Choroid plexus epithelial cell (primary cell): Measurements from ENCODE around the genes ANKRD18A and SPATA31A6.

- RRBS, result no CpG with 5 or more reads among the region's 5 CpGs
Measured at GRCh38 chr9:38063912-38064650, 4.9 kb downstream of the SHB start.

DNA sequence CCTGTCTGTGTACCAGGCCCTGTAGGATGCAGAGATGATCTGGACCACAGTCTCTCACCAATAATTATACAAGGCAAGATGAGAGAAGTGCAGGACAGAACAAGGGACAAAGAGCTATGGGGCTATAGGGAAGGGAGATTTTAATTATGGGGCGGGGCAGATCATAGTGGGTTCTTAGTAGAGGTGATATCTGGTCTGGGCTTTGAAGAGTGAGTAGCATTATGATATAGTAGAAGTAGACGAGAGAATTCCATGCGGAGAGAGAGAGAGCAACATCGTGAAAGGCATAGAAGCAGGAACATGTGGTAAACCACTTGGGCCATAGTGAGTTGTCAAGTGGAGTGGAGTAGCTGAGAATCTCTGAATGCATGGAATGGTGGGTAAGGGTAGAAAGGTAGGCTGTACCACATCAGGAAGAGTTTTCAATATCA, 4.3 kb upstream of the SHB start:
- RRBS, result no CpG with 5 or more reads among the region's 4 CpGs

- RRBS, result 1% methylated on average over 10 of the region's 102 CpGs
Measured at GRCh38 chr9:38619671-38620869, at the start of gene ANKRD18A. Gene ANKRD18A (minus strand): TSS chr9:38620596.

DNA sequence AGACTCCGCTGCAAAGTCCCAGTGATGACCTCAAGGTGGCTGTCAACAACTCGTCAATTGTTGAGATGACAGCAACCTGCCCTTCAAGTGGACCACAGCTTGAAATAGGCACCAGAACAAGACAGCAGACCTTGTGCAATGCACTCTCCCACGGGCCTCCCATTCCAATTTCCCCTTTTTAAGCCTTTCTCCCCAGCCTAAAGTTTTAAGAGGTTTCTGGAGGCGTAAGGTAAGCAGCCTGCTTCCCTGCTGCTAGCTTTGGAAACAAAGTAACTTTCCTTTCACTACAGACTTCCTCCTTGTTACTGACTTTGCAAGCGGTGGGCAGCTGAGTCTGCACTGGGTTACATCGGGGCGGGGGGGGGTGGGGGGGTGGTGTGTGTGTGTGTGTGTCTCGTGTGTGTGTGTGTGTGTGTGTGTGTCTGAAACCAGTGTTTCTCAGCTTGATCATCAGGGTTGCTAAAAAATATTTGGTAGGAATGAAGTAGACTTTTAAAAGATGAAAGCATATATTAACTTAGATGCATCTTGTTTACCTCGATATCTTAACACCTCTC, 229.8 kb upstream of the FAM240B start:
- RRBS, result no CpG with 5 or more reads among the region's 9 CpGs

GRCh38 chr9:40107349-40107577, 751.8 kb downstream of the SPATA31A1 start:
- RRBS, result no CpG with 5 or more reads among the region's 15 CpGs

GRCh38 chr9:40597673-40598143, 530.8 kb downstream of the FOXD4L6 start:
- RRBS, result no CpG with 5 or more reads among the region's 2 CpGs

DNA sequence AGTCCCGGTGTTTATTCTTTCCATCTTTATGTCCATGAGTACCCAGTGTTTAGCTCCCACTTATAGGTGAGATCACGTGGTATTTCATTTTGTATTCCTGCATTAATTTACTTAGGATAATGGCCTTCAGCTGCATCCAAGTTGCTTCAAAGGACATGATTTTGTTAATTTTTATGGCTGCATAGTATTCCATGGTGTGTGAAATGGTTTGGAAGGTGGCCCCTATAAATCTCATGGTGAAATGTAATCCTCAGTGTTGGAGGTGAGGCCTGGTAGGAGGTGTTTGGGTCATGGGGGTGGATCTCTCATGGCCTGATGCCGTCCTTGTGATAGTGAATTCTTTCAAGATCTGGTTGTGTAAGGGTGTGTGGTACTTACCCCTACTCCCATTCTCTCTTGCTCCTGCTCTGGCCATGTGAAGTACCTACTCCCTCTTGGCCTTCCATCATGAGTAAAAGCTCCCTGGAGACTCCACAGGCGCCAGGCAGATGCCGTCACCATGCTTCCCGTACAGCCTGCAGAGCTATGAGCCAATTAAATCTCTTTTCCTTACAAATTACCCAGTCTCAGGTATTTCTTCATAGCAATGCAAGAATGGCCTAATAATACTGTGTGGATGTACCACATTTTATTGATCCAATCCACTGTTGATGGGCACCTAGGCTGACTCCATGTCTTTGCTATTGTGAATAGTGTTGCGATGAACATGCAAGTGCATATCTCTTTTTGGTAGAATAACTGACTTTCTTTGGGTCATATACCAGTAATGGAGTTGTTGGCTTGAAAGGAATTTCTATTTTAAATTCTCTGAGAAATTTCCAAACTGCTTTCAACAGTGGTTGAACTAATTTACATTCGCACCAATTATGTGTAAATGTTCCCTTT, 139.9 kb downstream of the FOXD4L6 start:
- RRBS, result no CpG with 5 or more reads among the region's 8 CpGs

- RRBS, result no CpG with 5 or more reads among the region's 3 CpGs
Measured at GRCh38 chr9:41026104-41026605, 102.3 kb downstream of the FOXD4L6 start.

GRCh38 chr9:41074275-41075042, 54.0 kb downstream of the FOXD4L6 start:
- RRBS, result no CpG with 5 or more reads among the region's 75 CpGs

DNA sequence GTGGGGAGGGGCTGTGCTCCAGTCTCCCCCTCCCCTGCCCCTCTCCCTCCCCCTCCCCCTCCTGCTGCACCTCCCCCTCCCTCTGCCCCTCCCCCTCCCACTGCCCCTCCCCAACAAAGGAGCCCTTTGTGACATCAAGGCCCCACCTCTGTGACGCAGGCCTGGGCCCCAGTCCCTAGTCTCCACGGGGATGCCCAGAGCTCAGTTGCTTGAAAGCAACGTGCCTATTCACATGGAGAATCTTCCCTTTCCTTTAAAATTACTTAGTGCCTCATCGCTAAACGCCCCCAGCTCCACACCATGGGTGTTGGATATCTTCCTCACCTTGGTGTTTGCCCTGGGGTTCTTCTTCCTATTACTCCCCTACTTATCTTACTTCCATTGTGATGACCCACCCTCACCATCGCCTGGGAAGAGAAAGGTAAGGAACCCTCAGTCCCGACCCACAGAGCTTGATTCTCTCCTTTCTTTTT, at the start of gene SPATA31A6:
Gene SPATA31A6, plus strand, starts transcription at position 204 of the 473 bp plus-strand sequence.
- RRBS, result no CpG with 5 or more reads among the region's 7 CpGs

- RRBS, result no CpG with 5 or more reads among the region's 13 CpGs
Measured at GRCh38 chr9:42568492-42568818, 385.0 kb downstream of the SPATA31A6 start.

DNA sequence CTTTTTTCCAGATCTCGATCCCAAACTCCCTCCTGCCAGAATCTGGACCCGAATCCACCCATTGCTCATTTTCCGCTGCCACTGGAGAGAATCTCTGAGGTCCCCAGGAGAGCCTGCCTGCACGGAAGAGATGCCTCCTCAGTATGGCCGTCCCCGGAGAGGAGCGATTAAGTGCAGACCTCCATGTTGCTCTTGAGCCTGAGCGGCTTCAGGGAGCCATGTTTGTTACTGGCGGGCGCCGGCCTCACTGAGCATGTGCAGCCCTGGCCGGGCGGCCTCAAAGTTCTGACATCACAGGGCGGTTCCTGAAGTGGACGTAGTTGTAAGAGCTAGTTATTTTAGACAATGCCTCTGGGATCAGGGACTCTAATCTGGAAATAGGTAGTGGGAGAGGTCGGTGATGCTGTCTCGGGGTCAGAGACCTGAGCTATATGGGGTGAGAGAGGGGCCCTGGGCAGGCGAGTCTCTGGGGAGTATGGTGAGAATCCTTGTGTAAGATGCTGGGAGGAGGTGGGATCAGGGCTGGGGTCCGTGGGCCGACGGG, 542.1 kb downstream of the SPATA31A6 start:
- RRBS, result no CpG with 5 or more reads among the region's 21 CpGs

DNA sequence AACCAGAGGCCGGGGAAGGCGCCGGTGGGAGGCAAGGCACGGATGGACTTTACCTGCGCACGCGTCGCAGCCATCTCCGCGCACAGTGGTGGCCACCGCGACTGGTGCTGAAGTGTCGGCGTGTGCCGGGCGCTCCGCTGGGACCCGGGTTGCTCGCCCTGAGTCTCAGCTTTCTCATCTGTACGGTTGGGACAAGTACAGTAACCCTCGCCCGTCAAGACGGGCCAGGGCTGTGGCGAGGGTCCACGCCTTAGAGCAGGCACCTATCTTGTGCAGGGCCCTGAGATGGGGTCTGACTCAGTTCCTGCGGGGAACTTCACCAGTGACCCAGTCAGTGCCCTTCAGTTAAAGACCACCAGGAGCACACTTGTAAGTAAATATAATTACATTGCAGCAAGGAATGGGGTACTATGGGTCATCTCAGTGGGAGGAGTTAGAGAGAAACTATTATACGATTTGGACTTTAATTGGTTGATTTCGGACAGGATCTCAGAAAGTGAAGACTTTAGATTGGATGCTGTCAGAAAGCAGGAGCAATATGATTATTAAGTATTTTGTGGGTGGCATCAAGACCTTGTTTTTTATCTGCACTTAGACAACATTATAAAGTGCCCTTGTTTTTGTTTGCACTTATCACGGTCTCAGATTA, 1186.7 kb downstream of the SPATA31A7 start:
- RRBS, result no CpG with 5 or more reads among the region's 29 CpGs

- RRBS, result no CpG with 5 or more reads among the region's 19 CpGs
Measured at GRCh38 chr9:62800501-62800957, 1610.7 kb downstream of the SPATA31A7 start.

DNA sequence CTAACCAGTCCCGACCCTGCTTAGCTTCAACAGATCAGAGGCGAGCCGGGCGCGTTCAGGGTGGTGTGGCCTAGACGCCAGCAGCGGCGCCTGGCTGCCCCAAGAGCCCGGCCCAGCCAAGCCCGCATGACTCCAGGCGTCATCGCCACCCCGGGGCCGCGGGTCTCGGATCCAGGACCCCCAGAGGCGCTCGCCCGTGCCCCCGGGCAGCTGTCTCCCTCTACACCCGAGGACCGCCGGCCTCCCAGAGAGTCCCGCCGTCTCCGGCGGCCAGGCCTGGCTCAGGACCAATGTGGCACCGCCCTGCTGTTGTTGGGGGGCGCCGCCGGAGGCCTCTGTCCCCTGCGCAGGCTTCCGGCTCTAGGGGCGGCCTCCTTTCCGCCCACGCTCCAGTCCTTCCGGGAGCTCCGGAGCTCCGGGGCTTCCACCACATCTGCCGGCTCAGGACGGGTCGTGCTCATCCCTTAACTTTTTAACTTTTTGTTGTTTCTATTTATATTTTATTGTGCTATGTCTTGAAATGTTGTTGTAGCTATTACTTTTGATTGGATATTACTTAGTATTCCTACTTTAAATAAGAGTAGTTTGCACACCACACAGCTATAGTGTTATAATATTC, 1612.6 kb downstream of the SPATA31A7 start:
- RRBS, result 8% methylated on average over 16 of the region's 42 CpGs

- RRBS, result no CpG with 5 or more reads among the region's 26 CpGs
Measured at GRCh38 chr9:62864456-62865157, 1674.8 kb downstream of the SPATA31A7 start.

DNA sequence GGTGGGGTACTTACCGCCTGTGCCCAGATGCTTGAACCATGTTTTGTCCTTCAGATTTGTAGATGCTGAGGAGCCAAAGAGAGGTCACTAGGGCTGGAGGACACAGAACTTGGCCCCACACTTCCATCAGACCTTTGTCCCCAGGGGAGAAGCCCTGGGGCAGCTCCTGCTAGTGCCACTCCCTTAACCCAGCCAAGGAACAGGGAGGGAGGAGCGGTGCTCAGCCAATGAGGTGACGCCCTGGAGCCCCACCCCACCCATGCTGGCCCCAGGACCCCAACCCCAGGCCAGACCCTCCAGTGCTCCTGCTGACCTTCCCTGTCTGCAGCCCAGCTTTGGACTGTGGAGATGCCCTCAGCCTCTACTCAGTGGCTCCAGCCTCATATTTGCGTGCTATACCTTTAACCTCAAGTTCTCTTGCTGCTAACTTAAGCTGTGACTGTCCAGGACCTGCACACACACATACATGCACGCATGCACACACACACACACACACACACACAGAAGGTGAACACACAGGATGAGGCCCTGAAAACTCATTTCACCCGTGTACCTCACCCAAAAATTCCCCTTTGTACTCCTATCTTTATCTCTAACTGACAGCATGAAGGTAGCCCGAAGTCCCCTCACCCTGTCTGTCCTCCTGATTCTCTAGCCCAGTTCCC, 1951.8 kb downstream of the FOXD4L5 start:
- RRBS, result no CpG with 5 or more reads among the region's 7 CpGs

DNA sequence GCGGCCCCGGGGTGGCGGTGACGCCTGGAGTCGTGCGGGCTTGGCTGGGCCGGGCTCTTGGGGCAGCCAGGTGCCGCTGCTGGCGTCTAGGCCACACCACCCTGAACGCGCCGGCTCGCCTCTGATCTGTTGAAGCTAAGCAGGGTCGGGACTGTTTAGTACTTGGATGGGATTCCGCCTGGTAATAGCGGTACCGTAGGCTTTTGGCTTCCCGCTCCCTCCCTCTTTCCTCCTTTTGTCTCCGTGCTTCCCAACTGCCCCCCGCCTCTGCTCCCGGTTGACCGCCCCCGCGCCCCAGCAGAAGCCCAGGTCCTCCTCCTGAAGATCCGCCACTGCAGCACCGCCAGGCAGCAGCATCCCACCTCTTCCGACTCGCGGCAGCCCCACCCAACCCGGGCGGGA, 1471.9 kb downstream of the FOXD4L5 start:
- RRBS, result 18% methylated on average over 4 of the region's 31 CpGs

DNA sequence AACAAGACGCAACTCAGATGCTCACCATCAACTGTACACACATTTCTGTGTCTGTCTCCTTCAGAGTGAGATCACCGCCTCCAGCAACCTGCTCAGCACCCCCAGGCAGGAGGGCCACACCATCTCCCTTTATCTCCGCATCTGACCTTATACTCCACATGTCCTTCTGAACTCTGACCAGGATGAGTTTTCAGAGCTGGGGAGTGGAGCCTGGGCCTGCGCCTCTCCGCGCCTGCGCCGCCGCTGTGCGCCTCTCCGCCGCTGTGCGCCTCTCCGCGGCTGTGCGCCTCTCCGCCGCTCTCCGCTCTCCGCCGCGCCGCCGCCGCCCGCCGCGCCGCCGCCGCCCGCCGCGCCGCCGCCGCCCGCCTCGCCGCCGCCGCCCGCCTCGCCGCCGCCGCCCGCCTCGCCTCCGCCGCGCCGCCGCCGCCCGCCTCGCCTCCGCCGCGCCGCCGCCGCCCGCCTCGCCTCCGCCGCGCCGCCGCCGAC, 89.3 kb downstream of the FOXD4L5 start:
- RRBS, result no CpG with 5 or more reads among the region's 71 CpGs

- RRBS, result no CpG with 5 or more reads among the region's 23 CpGs
Measured at GRCh38 chr9:66267623-66268007, 530.7 kb downstream of the FOXD4L4 start.